ENCODE measurements around the gene TMEM156.

- RRBS: no CpG with 5 or more reads among the region's 4 CpGs
Measured at GRCh38 chr4:38489047-38489483, 174.9 kb upstream of the KLF3 start.

DNA sequence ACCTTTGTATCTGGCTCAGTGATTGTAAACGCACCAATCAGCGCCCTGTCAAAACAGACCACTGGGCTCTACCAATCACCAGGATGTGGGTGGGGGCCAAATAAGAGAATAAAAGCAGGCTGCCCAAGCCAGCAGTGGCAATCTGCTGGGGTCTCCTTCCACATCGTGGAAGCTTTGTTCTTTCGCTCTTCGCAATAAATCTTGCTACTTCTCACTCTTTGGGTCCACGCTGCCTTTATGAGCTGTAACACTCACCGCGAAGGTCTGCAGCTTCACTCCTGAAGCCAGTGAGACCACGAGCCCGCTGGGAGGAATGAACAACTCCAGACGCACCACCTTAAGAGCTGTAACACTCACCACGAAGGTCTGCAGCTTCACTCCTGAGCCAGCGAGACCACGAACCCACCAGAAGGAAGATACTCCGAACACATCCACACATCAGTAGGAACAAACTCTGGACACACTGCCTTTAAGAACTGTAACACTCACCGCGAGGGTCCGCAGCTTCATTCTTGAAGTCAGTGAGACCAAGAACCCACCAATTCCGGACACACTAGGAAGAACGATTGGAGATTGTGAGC, 36.4 kb upstream of the KLF3 start:
- RRBS: no CpG with 5 or more reads among the region's 20 CpGs

DNA sequence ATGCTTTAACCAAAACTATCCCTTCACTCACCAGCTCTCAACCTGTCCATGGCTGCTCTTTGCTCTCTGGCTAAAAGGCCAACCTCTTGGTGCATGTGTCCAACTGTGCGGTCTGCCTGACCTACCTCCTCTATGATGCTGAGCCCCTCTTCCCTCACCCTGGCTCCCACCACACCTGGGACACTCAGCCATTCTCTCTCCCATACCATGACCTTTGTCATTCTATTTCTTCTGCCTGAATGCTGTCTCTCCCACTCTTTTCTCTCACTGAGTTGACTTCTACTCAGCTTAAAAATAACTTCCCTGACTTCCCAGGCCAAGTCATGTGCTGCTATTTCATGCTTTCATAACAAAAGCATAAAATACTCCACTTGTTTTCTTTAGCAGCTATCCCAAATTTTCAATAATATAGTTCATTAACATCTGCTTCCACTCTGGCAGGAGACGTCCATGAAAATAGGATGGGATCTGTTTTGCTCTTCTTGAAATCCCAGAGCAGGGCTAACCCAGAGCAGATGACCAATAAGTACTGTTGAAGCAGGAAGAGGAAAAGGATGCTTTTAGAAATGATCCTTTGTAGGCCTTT, 29.7 kb upstream of the KLF3 start:
- RRBS: no CpG with 5 or more reads among the region's 2 CpGs

GRCh38 chr4:38686506-38687005, 22.6 kb downstream of the KLF3 start:
- RRBS: no CpG with 5 or more reads among the region's 6 CpGs

DNA sequence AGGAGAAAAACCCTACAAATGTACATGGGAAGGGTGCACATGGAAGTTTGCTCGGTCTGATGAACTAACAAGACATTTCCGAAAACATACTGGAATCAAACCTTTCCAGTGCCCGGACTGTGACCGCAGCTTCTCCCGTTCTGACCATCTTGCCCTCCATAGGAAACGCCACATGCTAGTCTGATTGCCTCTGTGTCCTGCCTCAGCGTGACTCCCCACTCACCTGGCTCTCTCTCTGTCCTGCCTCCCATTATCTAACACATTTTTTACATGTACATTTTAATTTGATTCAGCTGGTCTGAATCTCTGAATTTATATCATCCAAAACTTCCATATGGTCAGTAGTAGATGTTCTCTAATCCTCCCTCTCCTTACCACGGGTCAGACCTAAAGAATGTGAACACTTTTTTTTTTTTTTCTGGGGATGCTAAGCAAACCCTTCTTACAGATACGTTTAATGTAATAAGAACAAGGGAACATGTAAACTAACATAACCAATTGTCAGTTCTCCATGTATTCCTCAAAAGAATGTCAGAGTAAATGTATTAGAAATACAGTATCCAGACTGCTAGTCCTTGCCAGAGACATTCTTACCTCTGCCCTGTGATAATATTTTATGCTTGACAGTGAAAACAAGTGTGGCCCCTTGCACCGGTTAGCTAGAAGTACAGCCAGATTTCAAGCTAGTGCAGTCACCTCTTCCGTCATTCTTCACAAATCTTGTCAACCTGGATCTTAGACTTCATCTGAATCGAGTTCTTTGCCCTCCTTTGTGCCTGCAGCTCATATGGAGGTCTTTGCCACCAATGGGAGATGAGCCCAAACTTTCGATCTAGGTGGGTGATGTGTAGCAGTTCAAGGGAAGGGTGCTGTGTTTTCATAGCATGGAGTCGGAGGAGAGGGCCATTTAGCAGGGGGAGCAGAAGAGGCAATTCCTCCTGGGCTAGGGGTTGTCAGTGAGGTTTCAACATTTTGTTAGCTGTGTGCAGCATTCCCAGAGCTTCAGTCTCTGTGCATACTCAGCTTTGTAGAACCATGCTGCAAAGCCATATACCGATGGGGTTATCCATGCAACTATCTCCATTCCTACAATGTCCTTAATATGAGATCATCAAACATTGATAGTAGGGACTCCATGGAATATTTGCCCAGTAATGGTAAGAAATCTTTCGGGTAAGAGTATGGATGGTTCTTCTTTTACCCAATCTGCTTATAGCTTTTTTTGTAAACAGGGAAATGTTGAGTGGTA, 33.5 kb downstream of the KLF3 start:
- RRBS: no CpG with 5 or more reads among the region's 16 CpGs

GRCh38 chr4:38700876-38701673, 37.1 kb downstream of the KLF3 start:
- RRBS: no CpG with 5 or more reads among the region's 6 CpGs

GRCh38 chr4:38752311-38753018, 30.3 kb downstream of the TLR10 start:
- RRBS: no CpG with 5 or more reads among the region's 11 CpGs

DNA sequence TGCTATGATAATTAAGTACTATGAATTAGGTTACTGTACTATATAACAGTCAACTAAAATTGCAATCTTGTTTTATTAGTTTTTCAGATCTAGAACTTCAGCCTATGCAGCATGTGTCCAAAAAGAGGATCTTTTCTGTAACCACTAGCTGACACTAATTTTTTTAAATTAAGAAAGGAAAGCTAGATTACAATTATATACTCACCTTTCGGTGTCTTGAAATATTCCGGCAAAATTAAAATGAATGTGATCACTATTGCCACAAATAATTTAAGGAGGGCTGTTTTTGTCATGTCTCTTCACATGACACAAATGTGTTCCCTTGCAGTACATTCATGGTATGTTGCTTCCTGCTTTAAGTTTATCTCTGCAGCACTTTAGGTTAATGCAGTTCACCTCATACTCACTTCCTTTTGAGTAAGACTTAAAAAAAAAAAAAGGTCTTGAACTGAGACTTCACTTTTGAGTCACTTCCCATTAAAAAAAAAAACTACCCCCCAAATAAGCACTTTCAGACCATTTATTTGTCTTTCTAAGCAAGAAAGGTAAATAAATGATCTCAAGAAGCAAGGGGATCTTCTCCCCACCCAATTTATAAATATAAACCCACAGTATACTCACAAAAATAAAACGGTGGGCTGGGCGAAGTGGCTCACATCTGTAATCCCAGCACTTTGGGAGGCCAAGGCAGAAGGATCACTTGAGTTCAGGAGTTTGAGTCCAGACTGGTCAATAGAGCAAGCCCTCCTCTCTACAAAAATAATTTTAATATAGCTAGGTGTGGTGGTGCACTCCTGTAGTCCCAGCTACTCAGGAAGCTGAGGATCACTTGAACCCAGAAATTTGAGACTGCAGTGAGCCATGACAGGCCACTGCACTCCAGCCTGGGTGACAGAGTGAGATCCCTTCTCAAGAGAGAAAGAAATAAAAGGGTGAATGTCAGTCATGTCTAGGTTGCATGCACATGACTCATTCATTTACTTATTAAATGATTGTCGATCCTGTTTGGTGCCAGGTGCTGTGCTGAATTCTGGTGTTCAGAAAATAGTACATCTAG, at the start of gene TMEM156:
TSS of gene TMEM156 (minus strand) at position 389 of the 1,057 bp plus-strand sequence.
- RRBS: no CpG with 5 or more reads among the region's 5 CpGs

DNA sequence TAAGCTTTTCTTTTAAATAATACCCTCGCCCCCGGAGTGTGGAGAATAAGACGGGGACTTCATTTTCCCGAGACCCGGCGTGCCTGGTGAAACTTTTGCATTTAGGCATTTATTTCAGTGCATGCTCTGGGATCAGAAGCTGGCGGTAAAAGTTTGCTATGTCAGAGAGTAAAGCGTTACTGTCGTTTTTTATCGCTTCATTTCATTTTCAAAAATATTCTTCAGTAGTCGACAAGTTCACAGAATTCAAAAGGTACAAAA, 13.3 kb upstream of the TMEM156 start:
- RRBS: no CpG with 5 or more reads among the region's 11 CpGs

GRCh38 chr4:39289742-39290302, 76.3 kb downstream of the RFC1 start:
- RRBS: no CpG with 5 or more reads among the region's 2 CpGs

GRCh38 chr4:39314176-39315096, 51.7 kb downstream of the RFC1 start:
- RRBS: no CpG with 5 or more reads among the region's 4 CpGs

DNA sequence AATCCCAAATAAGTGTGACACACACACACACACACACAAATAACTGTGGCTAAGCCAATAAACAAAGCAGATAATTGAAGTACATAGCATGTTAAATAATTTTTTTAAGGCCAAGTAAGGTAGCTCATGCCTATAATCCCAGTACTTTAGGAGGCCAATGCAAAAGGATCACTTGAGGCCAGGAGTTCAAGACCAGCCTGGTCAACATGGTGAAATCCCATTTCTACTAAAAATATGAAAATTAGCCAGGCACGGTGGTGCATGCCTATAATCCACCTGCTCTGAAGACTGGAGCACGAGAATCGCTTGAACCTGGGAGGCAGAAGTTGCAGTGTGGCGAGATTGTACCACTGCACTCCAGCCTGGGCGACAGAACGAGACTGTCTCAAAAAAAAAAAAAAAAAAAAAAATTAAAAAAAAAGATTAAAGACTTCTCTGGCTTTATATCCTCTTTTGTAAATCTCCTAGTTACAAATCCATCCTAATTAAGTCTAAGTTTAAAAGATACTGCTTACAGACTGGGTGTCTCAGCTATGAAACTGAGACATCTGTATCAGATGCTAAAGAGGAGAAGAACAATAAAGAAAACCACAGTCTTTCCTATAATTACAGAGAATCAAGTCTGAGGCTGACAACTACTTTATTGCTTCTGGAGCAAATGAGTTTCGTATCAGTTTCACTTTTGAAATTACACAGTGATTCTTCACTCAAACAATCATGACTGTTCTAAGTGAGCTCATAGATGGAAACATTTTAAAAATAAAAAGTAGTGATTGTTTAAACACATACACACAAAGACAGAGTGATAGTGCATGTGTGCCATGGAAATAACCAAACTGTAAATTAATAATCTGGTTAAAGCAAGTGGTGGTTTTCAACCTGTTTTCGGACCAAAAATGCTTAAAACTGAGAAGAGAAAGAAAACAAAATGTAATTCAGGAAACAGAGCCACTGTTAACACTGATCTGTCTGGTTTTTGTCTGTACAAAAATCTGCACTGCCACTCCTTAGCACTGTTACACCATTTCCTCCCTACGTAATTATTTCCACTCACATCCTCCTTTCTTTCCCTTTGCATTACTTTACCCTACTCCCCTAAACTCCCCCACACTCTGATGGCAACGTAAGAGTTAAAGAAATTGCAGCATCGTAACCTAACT, 12.8 kb downstream of the RFC1 start:
- RRBS: no CpG with 5 or more reads among the region's 11 CpGs

GRCh38 chr4:39422111-39422602, 15.4 kb downstream of the KLB start:
- RRBS: no CpG with 5 or more reads among the region's 6 CpGs

GRCh38 chr4:39452881-39453861, 5.6 kb downstream of the RPL9 start:
- RRBS: no CpG with 5 or more reads among the region's 11 CpGs

DNA sequence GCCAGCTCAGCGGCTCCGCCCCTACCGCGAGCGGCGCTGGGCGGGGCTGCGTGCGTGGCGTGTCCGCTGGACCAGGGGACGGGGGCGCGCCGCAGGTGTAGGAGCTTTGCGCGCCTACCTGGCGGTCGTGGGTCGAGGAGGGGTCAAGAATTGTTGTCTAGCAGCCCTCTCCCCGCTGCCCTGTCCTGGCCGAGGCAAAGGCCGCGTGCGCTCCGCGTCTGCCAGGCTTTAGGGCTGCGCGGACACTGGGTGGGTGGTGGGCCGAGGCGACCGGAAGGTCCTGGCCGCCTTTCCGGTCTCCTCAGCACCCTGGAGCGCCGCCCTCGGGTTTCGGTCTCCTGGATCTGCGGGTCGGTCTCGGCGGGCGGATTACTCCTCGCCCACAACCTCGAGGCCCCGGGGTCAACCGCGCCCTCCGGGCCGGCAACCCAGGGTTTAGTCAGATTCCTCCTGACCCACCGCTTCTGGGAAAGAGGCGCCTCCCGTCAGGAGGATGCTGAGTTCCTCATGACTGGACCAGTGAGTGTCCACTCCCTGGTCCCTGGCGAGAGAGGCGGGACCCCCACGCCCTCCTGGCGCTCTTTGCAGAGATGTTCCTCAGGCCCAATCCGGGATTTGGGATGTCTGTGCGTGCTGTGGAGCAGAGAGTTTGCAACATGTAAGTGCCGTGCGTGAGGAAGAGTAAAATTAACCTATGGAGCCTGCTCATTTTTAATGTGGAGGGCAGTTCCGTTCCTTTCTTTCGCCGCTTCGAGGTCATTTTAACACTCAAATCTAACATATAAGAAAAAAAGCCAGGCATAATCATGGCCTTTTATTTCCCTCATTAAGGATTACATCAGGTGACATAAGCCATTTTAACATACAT, 676 bp upstream of the UGDH start:
- RRBS: 1% methylated on average over 8 of the region's 65 CpGs

- RRBS: no CpG with 5 or more reads among the region's 4 CpGs
Measured at GRCh38 chr4:39841841-39842406, 135.8 kb downstream of the PDS5A start.

GRCh38 chr4:39866402-39867171, 111.1 kb downstream of the PDS5A start:
- RRBS: no CpG with 5 or more reads among the region's 6 CpGs

DNA sequence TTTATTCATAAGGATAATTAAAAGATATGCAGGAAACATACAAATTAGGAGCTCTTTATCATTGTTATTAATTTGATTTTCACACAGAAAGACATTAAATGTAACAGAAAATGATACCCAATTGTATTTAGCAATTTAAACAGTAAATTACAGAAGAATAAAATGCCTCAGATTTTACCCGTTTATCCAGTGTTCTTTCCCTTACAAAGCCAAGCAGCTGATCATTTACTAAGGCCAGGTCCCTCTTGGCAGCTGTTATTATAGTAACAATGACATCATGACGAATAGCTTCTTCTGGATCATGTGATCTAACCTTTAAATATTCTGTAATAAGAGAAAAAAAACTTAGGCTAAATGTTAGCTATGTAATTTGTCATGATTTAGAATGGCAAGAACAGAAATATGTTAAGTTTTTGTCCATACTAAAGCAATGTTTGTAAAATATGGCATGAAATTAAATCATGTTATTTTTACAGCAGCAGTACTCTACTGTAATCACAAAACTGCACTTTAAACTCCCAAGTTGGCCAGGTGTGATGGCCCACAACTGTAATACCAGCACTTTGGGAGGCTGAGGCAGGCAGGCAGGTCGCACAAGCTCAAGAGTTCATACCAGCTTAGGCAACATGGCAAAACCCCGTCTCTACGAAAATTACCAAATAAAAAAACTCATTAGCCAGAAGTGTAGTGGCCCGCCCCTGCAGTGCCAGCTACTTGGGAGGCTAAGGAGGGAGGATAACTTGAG, 69.3 kb downstream of the PDS5A start:
- RRBS: no CpG with 5 or more reads among the region's 6 CpGs

DNA sequence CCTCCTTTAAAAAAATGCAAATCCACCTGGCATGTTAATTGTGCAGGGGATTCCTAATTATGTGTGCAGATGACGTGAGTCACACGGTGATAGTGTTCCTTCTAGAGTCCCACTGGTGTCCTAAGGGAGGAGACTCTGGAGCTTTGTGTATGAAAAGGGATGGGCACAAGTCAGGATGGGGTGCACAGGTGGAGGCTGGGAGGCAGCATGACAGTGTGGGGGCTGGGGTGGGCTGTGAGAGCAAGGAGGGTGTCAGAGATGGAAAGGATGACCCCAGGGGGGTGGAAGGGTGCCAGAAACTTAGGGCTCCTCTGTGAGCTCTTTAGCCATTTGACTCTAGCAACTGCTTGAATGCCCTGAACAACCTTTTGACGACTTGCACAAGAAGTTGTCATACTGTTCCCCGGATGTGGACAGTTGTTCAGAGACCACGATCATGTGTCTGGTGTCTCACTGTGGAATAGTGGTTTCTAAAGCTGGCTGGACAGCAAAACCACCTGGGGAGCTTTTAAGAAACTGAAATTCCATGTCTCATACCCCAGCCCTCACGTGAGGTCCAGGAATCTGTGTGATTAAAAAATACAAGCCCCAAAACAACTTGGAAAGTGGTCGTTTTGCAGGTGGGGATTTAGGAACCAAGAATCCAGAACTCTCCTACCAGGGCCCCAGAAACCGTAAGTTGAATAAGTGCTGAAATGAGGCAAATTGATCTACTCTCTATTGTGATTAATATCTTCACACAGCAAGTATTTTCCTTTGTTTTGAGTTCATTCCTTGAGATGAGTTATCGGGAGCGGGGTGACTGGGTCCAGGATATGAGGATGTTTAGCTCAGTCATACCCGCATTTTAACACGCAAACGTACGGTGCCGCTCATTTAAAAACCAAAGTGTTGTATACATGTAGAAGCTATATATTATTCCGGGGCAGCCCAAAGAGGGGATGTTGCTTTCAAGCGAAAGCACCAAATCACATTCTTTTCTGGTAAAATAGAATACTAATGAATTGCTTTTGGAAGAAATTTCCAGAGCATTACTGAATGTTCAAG, 3.4 kb downstream of the RHOH start:
- RRBS: no CpG with 5 or more reads among the region's 17 CpGs

DNA sequence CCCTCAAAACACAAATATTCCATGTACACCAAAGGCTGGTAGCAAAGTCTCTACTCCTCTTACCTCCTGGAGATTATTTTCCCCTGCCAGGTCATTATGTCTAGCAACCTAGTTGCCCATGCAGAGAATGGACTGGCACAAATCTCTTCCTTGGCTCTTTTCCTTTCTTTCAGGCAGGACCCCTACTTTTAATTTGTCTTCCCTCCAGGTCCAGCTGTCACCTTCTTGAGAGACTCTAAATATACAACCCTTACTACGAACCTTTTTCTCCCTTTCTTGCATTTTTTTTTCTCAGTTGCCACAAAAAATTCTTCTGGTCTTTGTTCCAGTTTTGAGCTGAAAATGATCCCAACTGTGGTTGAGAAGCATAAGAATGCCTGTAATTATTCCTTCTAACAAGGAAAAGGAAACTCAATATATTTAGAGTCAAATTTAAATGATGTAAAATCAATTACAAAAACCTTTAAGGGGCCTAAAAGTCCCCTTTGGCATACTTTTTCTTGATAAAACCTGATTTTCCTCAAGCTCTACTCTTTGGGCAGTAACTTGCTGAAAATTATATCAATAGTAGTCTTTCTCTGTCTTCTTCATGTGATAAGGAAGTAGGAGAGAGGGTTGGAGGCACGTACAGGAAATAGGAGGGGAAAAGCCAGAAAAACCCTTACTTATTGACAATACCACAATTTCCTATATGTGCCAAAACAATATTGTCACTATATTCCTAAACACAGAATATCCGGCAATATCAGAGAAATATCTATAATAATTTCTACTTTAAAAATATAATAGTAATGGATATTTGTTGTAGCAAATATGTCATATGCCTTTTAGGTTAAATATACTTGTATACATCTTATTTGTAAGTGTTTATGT, 9.4 kb downstream of the RHOH start:
- RRBS: no CpG with 5 or more reads among the region's 3 CpGs

All from hTERT-HM (cell line).